Pulmonary artery (tissue), 1 donor: ENCODE measurements around a stretch of chr15.

GRCh38 chr15:92978547-92979461 is 78.7 kb downstream of the CHD2 start:
- PRO-cap = no peak

GRCh38 chr15:92984142-92984521 is 84.0 kb downstream of the CHD2 start:
- PRO-cap = no peak

DNA sequence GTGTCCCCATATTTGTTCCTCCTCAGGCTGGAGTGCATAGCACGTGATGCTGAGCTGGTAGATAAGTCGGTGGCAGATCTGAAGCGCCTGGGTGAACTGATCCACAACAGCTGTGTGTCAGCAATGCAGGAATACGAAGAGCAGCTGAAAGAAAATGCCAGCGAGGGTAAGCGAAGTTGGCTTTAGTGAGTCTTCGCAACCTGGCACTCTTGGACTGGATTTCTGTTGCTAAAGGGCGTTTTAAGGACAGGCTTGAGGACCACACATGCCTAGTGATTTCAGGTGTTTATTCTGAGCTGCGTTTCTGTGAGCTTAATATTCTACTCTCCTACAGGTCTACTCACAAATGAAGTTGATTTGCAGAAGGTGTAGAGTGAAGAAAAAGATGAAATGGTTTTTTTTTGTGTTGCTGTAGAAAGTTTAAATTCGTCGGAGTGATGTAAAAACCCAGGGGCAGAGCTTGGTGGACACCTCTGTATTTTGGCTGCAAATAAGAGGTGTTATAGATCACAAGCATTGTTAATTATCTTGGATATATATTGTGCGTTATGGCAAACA is 92.8 kb downstream of the CHD2 start:
- PRO-cap = no peak

DNA sequence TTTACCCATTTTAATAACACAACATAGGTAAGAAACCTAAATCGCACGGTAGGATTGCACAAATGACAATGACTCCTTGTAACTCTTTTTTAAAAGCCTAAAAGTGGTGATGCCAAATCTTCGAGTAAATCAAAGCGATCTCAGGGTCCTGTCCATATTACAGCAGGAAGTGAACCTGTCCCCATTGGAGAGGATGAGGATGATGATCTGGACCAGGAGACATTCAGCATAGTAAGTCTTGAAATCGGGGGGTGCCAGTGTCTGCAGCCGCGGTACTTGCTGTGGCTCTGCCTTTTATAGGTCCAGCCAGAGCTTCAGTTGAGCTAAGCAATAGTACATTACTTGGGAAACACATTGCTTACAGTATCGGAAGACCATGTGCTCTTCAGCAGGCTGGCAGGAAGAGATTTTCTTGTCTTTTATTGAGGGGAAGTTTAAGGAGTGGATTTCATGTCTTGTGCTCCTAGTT is 84.5 kb downstream of the RGMA start:
- PRO-cap = no peak

GRCh38 chr15:93035901-93036396 is 53.1 kb downstream of the RGMA start:
- PRO-cap = no peak

- PRO-cap = no peak
Observed at GRCh38 chr15:93068309-93069231, 20.4 kb downstream of the RGMA start.

- PRO-cap = no peak
Observed at GRCh38 chr15:93269699-93270135, 180.7 kb upstream of the RGMA start.

DNA sequence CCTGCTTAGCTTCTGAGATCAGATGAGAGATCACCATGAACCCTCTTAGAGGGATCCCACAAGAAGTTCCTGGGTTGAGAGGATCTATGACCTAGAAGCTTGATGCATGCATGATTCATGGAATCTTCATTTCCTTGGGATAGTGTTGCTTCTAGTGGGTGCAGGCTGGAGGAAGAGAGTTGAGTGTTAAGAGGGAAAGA is 331.2 kb upstream of the RGMA start:
- PRO-cap = no peak

GRCh38 chr15:93554690-93555049 is 465.7 kb upstream of the RGMA start:
- PRO-cap = no peak

DNA sequence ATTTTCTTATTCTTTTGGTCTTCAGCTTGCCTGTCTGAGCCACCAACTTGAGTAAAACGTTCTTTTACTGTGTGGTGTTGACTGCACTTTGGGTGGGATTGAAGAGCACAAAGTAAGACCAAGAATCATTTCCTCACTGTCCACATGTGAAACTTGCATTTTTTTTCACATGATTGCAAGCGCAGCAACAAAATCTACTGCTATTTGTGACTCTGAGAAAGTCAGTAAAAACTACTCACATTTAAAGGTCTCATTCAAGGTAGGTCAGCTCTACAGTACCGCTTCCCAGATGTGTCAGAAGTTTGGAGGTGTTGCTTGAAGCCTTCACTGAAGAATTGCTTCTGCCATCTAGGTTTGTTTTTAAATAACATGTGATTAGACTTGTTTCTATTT is 201.3 kb upstream of the MCTP2 start:
- PRO-cap = no peak

- PRO-cap = no peak
Observed at GRCh38 chr15:94855342-94856102, 624.2 kb downstream of the MCTP2 start.

GRCh38 chr15:95169666-95170958 is 938.8 kb downstream of the MCTP2 start:
- PRO-cap = unidirectional peak, plus-strand start at chr15:95169778; unidirectional peak, minus-strand start at chr15:95170241

DNA sequence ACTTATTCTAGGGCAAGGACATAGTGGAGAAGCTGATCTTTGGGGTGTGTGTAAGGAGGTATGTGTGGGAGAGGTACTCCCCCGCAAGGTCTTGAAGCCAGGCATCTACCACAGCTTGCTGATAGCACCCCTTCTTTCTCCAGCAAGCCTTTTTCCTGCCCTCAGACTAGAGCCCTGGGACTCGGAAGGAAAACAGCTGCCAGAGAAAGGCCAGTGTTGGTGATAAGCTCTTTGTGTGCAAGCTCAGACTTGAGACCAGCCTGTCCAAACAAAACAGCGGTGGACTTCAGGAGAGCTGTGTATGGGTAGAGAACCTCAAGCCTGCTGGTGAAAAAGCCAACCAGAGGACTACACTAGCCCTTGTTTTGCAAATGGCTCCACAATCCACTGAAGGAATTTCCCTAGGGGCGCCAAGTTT is 1028.6 kb downstream of the MCTP2 start:
- PRO-cap = no peak

GRCh38 chr15:95279454-95279688 is 1048.0 kb downstream of the MCTP2 start:
- PRO-cap = no peak

GRCh38 chr15:95281660-95282127 is 1048.8 kb upstream of the NR2F2 start:
- PRO-cap = no peak

GRCh38 chr15:95293443-95293853 is 1037.1 kb upstream of the NR2F2 start:
- PRO-cap = no peak

GRCh38 chr15:95325601-95326003 is 1004.9 kb upstream of the NR2F2 start:
- PRO-cap = no peak

GRCh38 chr15:95442027-95442433 is 888.5 kb upstream of the NR2F2 start:
- PRO-cap = unidirectional peak, plus-strand start at chr15:95442357

DNA sequence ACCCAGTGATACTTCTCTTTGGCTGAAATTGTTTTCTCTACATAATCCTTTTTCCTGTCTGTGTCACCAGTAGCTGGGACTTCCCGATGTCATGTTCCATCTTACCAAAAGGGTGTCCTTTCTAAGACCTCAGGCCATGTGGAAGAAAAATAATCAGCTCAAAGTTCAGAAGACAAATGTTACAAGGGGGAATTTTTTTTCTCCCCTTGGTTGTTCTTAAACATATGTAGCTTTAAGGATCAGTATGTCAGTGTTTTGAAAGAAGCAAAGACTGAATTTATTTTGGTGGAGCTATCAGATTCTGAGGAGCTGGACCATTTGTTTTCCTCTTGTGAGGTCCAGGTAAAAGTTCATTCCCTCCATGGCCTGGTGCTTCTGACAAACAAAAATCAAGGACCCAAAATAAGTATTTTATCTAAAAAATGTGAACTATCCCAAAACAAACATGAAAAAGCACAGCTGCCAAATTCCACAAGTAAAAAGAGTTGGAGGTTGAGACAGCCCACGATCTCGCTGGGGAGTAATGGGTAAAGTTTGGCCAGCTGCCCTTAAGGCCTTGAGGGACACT is 859.3 kb upstream of the NR2F2 start:
- PRO-cap = no peak

DNA sequence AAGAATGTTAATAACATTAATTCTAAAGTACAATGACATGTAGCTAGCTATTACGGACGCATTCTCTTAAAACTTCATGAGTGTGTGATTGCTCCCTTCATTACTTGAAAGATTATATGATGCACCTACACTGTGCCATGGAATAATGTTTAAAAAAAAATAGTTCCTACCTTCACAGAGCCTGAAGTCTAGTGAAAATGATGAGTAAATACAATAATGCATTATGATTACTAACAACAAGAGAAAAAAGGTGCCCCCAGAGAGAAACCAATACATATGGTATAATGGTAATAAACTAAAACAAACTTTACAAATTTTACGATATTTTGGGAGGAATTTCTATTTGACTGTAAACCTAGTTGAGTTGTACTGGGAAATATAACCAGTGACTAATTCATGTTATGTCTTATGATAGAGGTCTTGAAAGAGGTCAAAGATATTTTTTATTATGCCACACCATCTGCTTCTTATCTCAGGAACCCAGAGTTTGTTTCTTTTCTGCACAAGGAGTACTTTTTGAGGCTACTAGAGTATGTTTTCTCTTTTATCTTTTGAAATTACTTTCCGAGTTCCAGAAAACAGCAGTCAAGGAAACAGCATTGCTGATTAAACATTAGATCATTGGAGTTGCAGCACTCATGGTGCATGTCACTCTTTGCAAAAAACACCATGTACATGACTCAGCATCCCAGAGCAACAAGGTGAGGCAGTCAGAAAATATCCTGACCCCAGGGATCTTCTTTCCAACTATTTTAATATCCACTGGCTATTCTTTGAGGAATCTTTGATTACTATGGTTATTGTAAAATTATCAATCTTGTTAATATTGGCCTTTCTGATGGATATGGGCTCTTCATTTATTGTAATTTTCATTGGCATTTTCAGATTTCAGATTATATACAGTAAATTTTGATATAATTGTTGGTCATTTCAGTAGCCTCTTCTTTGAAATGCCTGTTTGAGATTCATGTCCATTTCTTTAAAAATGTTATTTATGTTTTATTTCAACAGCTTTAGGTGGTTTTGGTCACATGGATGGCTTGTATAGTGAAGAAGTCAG is 645.8 kb upstream of the NR2F2 start:
- PRO-cap = no peak